ENCODE measurements around a stretch of chr6.

DNA sequence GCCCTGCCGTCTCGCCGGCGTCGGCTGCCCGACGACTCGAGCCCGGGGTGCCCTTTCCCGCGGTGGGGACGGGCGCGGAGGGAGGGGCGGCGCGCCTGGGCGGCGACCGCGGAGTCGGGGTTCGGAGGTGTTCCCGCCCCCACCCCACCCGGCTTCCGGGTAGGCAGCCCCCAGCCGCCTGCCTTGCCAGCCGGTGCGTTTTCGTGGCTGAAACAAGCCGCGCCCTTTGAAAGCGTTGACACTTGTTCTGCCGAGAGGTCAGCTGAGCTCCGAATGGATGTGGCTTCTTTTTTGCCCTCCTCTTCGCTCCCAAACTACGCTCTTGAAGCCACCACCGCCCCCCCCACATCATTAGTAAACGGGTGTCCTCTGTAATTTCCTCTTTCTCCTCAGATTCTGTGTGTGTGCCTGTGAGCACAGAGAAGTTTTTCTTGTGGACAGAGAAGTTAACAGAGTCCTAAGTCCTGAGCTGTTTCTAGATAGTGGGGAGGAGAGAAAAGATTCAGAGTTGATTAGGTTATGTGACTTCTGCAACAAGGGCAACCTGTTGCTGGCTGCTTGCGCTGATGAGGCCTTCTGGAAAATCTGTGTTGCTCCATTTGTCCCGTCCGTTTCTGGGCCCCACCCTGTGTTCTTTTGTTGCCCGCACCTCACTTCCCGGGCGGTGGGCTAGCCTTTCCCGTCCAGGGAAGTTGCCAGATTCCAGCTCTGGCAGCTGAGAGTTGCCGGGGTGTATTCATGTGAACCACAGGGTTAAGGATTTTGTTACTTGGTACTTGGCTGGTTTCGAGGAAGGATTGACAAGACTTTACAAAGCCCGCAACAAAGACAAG, 534 bp downstream of the DUSP22 start:
- PRO-cap = bidirectional peak, plus-strand start at position 238 of the sequence, minus-strand start at position 116 of the sequence; bidirectional peak, plus-strand start at position 351 of the sequence, minus-strand start at position 275 of the sequence; bidirectional peak, plus-strand start at position 698 of the sequence, minus-strand start at position 616 of the sequence
- RAMPAGE, long total RNA, 2 experiments = no peak in any of the 2 experiments

- PRO-cap = no peak
- RAMPAGE, long total RNA, 2 experiments = no peak in any of the 2 experiments
These were observed 21.5 kb upstream of the IRF4 start for GRCh38 chr6:370143-370435.

GRCh38 chr6:393814-394250, 2.3 kb downstream of the IRF4 start:
- PRO-cap = no peak
- RAMPAGE, long total RNA, 2 experiments = no peak in any of the 2 experiments

DNA sequence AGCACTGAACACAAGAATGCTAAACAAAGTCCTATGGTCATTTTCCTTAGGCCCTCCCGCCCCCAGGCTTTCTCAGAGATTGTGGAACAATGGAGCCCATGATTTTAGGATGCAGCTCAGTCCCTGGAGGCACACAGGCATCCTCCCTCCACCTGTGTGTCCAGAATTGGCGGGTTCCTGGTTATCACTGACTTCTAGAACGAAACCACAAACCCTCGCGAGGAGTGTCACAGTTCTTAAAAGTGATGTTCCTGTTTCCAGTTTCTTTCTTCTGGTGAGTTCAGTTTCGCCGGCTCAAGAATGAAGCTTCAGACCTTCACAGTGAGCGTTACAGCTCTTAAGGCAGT, 43.0 kb downstream of the IRF4 start:
- PRO-cap = no peak
- RAMPAGE, long total RNA, 2 experiments = no peak in any of the 2 experiments

GRCh38 chr6:444853-445290, 53.3 kb downstream of the IRF4 start:
- PRO-cap = no peak
- RAMPAGE, long total RNA, 2 experiments = no peak in any of the 2 experiments

DNA sequence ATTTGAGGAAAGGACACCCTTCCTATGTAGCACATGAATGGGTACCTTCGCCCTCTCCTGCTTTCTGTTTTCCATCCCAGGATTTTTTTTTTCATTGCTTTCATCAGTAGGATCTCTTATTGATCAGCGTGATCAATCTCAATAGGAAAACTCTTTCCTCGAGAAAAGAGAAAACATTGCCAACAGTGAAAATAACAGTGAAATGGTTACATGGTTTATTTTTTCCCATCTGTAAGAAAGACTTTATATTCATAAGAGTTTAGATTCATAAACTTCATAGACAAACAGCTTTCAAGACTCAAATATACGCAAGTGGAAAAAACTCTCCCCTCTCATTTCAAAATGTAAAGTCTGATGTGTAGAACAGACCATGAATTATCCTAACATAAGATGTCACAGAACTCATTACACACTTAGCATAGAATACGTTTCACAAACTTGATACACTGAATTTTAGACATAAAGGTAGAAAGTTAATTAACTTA, 118.8 kb downstream of the IRF4 start:
- PRO-cap = no peak
- RAMPAGE, long total RNA, 2 experiments = no peak in any of the 2 experiments

- PRO-cap = no peak
- RAMPAGE, long total RNA, 2 experiments = no peak in any of the 2 experiments
These were observed 144.5 kb upstream of the EXOC2 start for GRCh38 chr6:837246-837937.

- PRO-cap = unidirectional peak, minus-strand start at chr6:901612; unidirectional peak, minus-strand start at chr6:901857; unidirectional peak, minus-strand start at chr6:901893
- RAMPAGE, long total RNA, 2 experiments = no peak in any of the 2 experiments
These were observed 208.7 kb upstream of the EXOC2 start for GRCh38 chr6:901436-902334.

GRCh38 chr6:1110975-1111703, 200.8 kb upstream of the FOXQ1 start:
- PRO-cap = unidirectional peak, minus-strand start at chr6:1111132
- RAMPAGE, long total RNA, 2 experiments = no peak in any of the 2 experiments

DNA sequence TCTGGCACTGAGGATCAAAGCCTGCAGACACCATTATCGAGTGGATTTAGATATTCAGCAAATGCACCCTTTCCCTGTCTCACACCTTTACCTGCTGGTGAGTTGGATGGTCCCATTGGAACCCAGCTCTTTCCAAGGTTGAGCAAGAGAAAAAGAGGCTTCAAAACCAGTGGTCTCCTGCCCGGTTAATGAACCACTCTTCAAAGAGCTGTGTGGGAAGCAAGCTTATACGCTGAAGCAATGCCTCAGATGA, 83.5 kb upstream of the FOXQ1 start:
- PRO-cap = no peak
- RAMPAGE, long total RNA, 2 experiments = no peak in any of the 2 experiments

GRCh38 chr6:1384734-1384933, 4.7 kb upstream of the FOXF2 start:
- PRO-cap = no peak
- RAMPAGE, long total RNA, 2 experiments = no peak in any of the 2 experiments

DNA sequence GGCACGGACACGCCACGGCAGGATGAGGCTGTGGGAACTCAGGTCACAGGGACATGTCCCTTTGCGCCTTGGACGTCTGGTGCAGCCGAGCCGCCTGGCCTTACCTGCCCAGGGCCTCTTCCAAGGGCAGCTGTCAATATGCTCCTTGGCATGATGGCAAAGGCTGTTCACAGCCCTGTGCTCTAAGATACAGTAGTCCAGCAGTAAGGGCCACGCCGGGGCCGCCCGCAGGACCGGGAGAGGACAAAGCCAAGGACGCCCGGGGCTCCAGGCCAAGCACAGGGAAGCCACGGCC, 12.9 kb downstream of the FOXF2 start:
- PRO-cap = unidirectional peak, plus-strand start at position 210 of the sequence
- RAMPAGE, long total RNA, 2 experiments = no peak in any of the 2 experiments

DNA sequence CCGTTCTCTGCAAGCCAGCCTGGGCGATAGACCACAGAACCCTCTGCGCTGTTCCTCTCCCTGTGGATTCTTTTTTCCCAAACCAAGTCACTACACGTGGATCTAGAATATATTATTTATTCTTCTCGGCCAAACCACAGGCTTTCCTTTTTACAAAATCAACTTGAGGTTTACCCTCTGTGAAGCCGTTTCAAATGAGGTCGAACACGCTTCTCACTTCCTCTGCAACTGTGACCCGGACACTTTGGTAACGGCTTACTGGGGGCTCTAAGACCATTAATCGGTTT, 55.2 kb upstream of the FOXC1 start:
- PRO-cap = no peak
- RAMPAGE, long total RNA, 2 experiments = no peak in any of the 2 experiments

DNA sequence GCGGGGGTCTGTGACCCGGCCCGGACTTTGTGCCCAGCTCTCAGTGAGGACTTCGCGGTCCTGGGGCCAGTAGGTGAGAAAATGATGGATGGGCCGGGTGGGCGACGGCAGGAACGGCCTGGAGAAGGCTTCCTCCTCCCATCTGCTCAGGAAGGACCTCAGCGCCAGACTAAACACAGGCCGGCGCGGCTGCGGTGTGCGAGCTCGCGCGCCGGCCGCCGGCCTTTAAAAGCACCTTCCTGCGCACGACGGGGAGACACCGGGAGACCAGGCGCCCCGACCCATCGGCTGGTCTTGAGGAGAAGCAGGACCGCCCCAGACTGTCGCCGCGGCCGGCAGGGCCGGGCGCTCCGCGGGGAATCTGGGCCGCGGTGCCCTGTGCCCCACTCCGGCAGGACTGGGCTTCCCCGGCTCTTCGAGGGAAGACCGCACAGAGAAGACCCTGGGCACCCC, 8.3 kb upstream of the FOXC1 start:
- PRO-cap = unidirectional peak, plus-strand start at position 323 of the sequence
- RAMPAGE, long total RNA, 2 experiments = no peak in any of the 2 experiments

- PRO-cap = no peak
- RAMPAGE, long total RNA, 2 experiments = no peak in any of the 2 experiments
These were observed 14.9 kb downstream of the FOXC1 start for GRCh38 chr6:1624395-1625314.

DNA sequence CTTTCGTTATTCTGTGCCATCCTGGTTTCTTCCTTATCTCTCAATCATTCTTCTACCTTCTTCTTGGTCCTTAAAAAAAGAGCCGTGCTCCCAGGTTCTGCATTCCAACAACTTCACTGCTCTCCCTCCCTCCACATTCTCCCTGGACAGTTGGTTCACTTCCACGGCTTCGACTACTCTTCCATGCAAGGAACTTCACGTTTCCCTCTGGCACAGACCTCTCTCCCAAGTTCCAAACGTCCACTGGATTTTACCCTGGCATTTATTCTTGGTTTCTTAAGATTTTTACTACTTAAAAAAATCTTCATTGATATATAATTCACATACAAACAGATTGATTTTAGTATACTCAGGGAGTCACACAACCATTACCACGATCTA, 279.6 kb downstream of the FOXC1 start:
- PRO-cap = no peak
- RAMPAGE, long total RNA, 2 experiments = no peak in any of the 2 experiments

GRCh38 chr6:1917150-1918042, 307.7 kb downstream of the FOXC1 start:
- PRO-cap = no peak
- RAMPAGE, long total RNA, 2 experiments = no peak in any of the 2 experiments

DNA sequence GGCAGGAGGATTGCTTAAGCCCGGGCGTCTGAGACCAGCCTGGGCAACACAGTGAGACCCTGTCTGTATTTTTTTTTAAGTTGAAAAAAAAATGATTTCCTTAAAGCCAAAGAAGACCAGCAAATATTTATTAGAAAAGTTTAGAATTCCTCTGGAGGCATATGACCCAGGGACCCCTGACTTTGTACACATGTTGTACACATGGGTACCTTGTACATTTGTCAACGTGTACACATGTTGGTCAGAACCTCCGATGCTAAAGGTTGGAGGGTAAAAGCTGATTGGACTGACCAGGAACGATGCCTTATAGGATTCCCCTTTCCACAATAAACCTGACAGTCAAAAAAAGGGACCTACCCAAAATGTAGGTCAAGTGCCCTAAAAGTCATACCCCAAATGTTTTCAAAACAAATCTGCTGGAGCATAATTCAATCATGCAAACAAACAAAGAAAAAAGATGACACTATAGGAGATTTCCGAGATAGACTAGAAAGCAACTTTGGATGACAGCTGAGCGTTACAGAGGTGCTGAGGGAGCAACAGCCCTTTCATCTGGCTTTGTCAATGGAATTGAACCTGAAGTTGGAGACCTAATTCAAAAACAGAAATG, 102.6 kb upstream of the GMDS start:
- PRO-cap = no peak
- RAMPAGE, long total RNA, 2 experiments = no peak in any of the 2 experiments

DNA sequence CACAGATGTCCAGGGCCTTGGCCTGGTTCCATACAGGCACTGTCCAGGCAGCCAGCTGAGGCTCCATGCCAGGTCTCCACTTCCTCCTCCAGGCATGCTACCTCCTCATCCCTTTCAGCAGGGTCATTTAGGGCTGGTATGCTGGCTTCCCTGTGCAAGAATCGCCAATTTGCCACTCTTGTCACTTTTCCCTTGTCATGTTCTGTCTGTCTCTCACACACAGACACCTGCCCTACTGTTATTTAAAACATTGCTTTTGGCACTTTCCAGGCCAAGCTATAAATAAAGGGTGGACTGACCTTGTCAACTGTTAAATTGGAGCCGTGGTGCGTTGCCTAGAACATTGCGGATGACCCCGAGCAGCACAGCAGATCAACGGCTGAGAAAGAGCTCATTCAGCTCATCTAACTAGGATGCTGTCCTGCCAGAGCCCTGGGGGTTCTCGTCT, 235.2 kb upstream of the GMDS start:
- PRO-cap = no peak
- RAMPAGE, long total RNA, 2 experiments = no peak in any of the 2 experiments

DNA sequence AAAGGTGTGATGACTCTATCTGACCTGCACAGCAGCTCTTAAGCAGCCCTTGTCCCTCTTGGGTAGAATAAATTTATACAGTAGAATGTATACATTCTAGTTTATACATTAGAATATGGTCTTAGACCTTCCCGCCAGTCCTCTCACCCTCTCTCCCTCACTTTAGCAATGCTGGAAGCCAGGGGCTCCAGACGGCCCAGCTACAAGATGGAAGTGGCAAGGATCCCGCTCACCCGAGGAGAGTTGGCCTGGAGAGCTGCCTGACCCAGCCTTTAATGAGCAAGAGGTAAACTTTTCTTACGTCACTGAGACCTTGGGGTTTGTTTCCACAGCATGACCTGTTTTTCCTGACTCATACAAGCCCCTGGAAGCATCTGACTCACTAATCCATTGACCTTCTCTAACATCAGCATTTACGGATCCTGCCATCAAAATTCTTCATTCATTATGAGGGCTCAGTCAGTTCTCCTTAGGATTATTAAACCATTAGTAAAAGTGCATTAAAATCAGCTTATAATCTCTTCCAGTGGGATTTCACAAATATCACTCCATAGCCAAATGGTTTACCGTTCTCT, 120.4 kb downstream of the MYLK4 start:
- PRO-cap = no peak
- RAMPAGE, long total RNA, 2 experiments = no peak in any of the 2 experiments